Measurements from ENCODE around the gene PPM1D.

- PRO-cap, 2 experiments, result peak in 2 of 2 experiments; most common plus-strand start chr17:60600242 (in 1); most common minus-strand start chr17:60600862 (in 1)
- RAMPAGE, long total RNA, 4 experiments, result start-site peak on the plus strand in 1 of 4 experiments, at chr17:60600309-60600355 at its widest, 13 reads per replicate
Measured at GRCh38 chr17:60600128-60601145, at the start of gene PPM1D. PPM1D (plus strand) TSS chr17:60600193.

- PRO-cap, 2 experiments, result no peak in any of the 2 experiments
- RAMPAGE, long total RNA, 4 experiments, result no peak in any of the 4 experiments
Measured at GRCh38 chr17:60614264-60614838, 14.4 kb downstream of the PPM1D start.

DNA sequence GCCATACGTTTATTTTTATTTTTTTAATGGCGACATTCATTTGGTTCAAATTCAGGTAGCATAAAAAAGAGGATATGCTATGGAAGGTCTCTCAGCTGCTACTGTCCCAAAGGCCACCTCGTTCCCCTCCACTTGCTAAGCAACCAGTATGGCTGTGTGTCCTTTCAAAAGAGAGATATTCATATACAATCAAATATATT lies 25.7 kb downstream of the PPM1D start:
- PRO-cap, 2 experiments, result no peak in any of the 2 experiments
- RAMPAGE, long total RNA, 4 experiments, result no peak in any of the 4 experiments

- PRO-cap, 2 experiments, result no peak in any of the 2 experiments
- RAMPAGE, long total RNA, 4 experiments, result no peak in any of the 4 experiments
Measured at GRCh38 chr17:61005422-61005718, 327.7 kb downstream of the BCAS3 start.

- PRO-cap, 2 experiments, result no peak in any of the 2 experiments
- RAMPAGE, long total RNA, 4 experiments, result no peak in any of the 4 experiments
Measured at GRCh38 chr17:61245580-61246132, 154.0 kb upstream of the TBX2 start.

GRCh38 chr17:61347878-61348655 lies 51.6 kb upstream of the TBX2 start:
- PRO-cap, 2 experiments, result no peak in any of the 2 experiments
- RAMPAGE, long total RNA, 4 experiments, result no peak in any of the 4 experiments

DNA sequence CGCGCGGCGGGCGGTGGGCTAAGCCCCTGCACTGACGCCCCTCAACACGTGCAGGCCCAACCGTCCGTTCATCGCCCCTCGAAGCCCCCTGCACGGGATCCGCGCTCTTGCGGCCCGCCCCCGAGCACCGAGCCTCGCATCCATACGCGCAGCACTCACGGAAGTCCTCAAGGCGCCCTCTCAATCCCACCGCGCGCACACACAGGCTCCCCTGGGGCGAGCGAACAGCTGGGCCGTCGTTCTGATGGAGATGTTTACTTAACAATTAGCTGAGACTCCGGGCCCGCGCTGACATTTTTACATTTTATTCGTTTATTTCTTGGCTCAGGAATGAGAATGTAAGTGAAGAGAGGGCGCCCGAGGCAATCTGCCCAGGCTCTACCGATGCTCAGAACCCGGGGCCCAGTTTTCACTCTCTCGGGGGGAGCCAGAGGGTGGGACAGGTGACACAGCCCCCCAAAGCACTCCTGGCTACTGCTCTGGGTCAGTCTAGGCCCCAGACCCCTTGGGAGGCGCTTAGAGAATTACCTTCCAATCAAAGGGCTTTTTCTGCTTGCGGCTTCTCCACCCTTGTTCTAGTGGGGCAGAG lies 3.7 kb downstream of the TBX2 start:
- PRO-cap, 2 experiments, result no peak in any of the 2 experiments
- RAMPAGE, long total RNA, 4 experiments, result no peak in any of the 4 experiments

GRCh38 chr17:61407969-61409223 lies 8.8 kb downstream of the TBX2 start:
- PRO-cap, 2 experiments, result no peak in any of the 2 experiments
- RAMPAGE, long total RNA, 4 experiments, result no peak in any of the 4 experiments

GRCh38 chr17:61411712-61412763 lies 12.4 kb downstream of the TBX2 start:
- PRO-cap, 2 experiments, result peak in 2 of 2 experiments; most common plus-strand start chr17:61412252 (in 1); most common minus-strand start chr17:61412481 (in 2)
- RAMPAGE, long total RNA, 4 experiments, result start-site peak on the plus strand in 1 of 4 experiments, at chr17:61412291-61412365 at its widest, 5 reads per replicate

- PRO-cap, 2 experiments, result peak in 1 of 2 experiments; most common plus-strand start chr17:61456397 (in 1); most common minus-strand start chr17:61456197 (in 1)
- RAMPAGE, long total RNA, 4 experiments, result no peak in any of the 4 experiments
Measured at GRCh38 chr17:61456099-61456510, 3.9 kb downstream of the TBX4 start.

DNA sequence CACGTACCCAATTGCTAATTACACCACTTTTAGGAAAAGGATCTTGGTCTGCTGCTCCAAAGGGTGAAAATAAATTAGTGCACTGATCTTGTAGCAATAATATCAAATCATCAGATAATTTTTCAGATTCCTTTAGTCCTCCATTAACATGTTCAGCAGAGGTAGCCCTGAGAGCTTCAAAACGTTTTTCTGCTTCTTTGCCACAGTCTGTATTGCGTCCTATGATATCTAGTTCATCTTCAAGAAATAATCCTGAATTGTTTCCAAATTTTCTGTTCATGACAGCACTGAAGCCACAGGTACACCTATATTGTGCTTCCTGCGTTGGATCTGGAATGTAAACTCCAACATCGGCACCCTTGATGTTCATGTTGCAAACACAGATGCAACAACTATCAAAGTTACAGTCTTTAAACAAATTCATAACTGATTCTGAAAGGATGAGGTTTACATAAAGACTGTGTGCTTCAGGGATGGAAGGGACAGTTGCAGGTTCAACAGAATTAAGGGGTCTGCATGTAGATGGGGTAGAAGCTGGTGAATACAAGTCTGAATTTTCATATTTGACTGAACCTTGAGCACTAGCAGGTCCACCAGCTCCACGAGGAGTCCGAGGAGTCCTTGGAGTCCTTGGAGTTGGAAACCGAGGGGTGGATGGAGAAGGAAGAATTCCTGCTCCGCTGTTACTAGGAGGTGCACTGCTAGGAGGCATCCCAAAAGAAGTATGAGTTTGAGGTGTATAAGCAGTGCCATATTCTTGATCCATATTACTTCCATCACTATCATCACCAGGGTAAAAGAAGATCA lies 54.8 kb upstream of the INTS2 start:
- PRO-cap, 2 experiments, result no peak in any of the 2 experiments
- RAMPAGE, long total RNA, 4 experiments, result no peak in any of the 4 experiments

DNA sequence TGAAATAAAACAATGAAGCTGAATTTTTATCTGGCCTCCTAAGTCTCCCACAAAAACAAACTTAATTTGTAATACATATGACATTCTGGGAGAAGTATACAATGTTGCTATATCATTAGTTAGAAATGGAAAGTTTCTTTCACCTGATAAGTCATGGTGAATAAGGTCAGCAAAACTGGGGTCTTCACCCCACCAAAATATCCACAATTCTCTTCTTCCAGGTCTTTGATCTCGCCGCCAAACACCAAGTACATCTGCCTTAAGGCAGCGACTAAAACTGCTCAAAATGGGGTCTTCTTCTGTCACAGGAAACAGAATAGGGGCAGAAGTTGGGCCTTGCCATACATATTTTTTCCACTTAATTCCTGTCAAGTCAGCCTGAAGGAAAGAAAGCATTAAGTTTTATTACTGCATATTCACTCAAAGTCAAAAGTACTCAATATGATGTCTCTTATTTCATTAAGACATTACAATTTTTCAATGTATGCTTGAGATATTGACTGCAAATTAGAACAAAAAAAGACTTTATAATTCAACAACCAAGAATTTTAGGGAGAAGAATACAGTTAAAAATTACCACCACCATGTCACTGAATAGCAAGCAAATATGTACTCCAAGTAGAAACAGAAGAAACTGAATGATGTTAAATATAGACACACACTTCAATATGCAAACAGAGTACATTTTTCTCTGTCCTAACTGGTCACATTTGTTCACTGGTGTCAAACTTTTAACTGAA lies 2.0 kb downstream of the MED13 start:
- PRO-cap, 2 experiments, result no peak in any of the 2 experiments
- RAMPAGE, long total RNA, 4 experiments, result no peak in any of the 4 experiments

GRCh38 chr17:62066134-62066428 lies 1.0 kb upstream of the MED13 start:
- PRO-cap, 2 experiments, result no peak in any of the 2 experiments
- RAMPAGE, long total RNA, 4 experiments, result no peak in any of the 4 experiments

- PRO-cap, 2 experiments, result peak in 1 of 2 experiments; most common plus-strand start chr17:62459782 (in 1)
- RAMPAGE, long total RNA, 4 experiments, result no peak in any of the 4 experiments
Measured at GRCh38 chr17:62459603-62459981, 19.0 kb upstream of the TLK2 start.

GRCh38 chr17:62470746-62471228 lies 7.8 kb upstream of the TLK2 start:
- PRO-cap, 2 experiments, result no peak in any of the 2 experiments
- RAMPAGE, long total RNA, 4 experiments, result no peak in any of the 4 experiments

DNA sequence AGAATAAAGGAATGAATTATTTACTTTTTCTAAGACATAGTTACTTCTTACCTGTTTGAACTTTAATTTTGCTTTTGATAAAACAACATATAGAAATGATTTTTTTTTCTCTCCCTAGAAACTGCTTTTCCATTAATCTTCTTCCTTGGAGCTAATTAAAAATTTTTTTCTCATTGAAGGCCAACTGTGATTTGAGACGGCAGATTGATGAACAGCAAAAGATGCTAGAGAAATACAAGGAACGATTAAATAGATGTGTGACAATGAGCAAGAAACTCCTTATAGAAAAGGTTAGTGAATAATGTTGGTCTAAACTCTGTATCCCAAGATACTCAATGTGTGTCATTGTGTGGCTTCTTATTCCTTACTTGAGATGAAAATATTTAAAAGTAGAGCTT lies 67.6 kb upstream of the MRC2 start:
- PRO-cap, 2 experiments, result no peak in any of the 2 experiments
- RAMPAGE, long total RNA, 4 experiments, result no peak in any of the 4 experiments

DNA sequence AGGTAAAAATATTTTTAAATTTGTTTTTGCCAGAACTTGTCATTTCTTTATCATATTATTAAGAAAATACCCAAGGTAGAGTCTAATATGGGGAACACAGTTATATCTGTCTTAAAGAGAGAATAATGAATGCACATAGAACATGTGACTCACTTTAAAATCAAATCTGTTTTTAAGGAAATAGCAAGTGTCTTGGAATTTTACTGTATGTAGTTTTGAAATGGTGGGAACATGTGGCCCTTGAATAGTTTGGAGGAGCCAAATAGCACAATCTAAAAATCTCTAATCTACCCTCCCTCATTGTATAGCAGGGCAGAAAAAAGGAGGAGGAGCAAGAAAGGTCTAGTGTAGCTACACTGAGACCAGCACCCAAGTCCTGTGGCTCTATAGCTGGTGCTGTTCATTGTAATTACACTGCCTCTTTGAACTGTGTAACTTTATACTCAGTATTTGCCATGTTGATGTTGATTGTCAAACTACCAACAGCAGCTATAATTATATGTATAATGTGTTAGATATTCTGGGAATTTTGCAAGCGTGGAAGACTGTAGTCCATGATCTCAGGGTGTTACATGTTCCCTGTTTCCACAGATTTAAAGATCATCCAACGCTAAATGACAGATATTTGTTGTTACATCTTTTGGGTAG lies 47.8 kb upstream of the MRC2 start:
- PRO-cap, 2 experiments, result peak in 1 of 2 experiments; most common plus-strand start position 315 of the sequence (in 1)
- RAMPAGE, long total RNA, 4 experiments, result no peak in any of the 4 experiments

- PRO-cap, 2 experiments, result peak in 1 of 2 experiments; most common minus-strand start chr17:62653456 (in 1)
- RAMPAGE, long total RNA, 4 experiments, result no peak in any of the 4 experiments
Measured at GRCh38 chr17:62652806-62653782, 25.6 kb downstream of the MRC2 start.

- PRO-cap, 2 experiments, result no peak in any of the 2 experiments
- RAMPAGE, long total RNA, 4 experiments, result start-site peak on the plus strand in 1 of 4 experiments, at chr17:62690957-62691125 at its widest, 23 reads per replicate
Measured at GRCh38 chr17:62690933-62691342, 63.5 kb downstream of the MRC2 start.

DNA sequence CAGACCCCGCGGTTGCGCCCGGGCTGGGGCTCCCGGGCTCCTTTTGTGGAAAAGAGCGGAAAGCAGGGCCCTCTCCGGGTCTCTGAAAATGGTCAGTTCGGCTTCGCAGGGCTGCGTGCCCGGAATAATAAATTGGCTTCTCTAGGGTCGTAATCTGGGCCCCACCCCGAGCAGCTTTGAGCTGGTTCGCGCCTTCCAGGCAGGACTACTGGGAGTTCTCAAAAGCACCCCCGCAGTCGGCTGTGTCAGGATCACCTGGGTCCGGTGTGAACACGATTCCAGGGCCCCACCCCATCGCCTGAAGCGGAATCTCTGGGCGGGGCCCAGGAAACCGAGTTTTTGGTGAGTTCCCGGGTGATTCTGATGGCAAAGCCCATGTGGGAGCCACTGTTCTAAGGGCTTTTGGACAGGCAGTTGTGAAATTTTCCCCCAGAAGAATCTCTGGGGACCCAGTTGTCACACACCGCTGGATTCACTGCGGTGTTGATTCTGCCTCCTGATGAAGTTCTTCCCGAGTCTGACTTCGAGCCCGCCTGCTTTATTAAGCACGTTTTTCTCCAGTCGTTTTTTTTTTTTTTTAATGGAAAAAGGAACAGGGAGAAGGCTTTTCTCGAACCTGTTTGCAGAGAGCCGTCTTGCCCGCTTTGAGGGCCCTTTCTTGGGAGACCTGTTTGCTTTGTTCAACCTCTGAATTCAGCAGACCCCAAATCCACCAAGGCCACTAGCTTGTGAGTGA lies 77.1 kb downstream of the MRC2 start:
- PRO-cap, 2 experiments, result peak in 2 of 2 experiments; most common plus-strand start position 363 of the sequence (in 1); most common minus-strand start position 210 of the sequence (in 2)
- RAMPAGE, long total RNA, 4 experiments, result no peak in any of the 4 experiments